ENCODE results near the genes DCT, MBNL2 and RNF113B.

DNA sequence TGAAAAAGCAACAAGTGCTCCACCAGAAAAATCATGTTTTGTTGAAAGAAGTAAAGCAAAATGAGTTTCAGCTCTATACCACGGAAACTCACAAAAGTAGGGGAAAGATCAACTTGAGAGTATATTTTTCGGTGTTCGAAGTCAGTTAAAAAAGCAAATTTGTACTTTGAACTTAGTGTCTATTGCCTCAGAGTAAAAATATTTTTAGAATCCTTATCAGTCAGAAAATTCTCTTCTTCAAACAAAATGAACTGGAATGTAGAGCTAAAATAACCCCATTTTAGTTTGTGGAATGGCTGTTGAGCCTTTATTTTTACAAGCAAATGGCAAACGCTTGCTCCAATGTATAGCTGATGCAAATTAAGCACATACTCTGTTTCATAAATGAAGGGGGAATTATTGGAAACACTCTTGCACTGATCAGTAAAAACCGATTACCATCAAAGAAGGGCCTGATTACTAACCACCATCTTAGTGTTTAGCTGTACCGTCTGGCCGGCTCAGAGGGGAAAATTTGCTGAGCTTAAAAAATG, 540.7 kb downstream of the GPC6 start:
- RRBS, 2 experiments = no CpG with 5 or more reads among the region's 7 CpGs

DNA sequence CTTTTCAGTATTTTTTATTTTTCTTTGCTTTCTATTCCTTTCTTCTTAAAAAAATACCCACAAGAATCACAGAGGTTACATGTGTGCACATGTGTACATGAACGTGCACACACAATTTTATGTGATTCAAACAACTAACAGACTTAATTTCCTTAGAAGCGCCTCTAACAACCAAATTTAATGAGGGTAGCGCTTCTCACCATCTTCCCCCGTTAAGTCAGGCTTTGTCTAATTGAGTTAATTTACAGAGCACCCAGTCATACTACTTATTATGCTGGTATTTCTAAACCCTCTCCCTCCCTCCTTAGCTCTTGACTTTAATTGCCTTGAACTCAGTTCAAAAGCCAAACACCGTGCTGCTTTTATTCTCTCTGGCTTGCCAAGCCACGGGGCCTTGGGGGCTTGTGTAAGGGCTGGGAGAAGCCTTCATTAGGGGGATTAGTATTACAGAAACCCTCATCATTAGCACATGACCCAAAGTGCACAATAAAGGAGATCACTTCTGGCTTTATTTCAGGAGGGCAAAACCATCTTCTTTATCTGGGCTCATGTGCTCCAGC, at the start of gene DCT:
Gene DCT, minus strand, starts transcription at position 338 of the 560 bp plus-strand sequence.
- RRBS, 2 experiments = no CpG with 5 or more reads among the region's 6 CpGs

DNA sequence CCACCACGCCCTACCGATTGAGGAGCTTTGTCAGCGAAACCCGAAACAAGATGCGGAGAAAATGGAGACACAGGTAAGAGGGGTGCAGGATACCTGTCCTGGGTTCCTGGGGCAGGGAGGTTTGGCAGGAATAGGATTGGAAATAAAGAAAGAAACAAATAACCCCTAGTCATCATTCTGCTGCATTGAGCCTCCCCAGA, 38.9 kb upstream of the ABCC4 start:
- RRBS, 2 experiments = no CpG with 5 or more reads among the region's 5 CpGs

GRCh38 chr13:95403367-95404700, 102.6 kb upstream of the ABCC4 start:
- RRBS, 2 experiments = no CpG with 5 or more reads among the region's 38 CpGs

- RRBS, 2 experiments = 2 to 8% methylated on average over 6 of the region's 13 CpGs
Measured at GRCh38 chr13:95478507-95479040, 73.9 kb upstream of the CLDN10 start.

DNA sequence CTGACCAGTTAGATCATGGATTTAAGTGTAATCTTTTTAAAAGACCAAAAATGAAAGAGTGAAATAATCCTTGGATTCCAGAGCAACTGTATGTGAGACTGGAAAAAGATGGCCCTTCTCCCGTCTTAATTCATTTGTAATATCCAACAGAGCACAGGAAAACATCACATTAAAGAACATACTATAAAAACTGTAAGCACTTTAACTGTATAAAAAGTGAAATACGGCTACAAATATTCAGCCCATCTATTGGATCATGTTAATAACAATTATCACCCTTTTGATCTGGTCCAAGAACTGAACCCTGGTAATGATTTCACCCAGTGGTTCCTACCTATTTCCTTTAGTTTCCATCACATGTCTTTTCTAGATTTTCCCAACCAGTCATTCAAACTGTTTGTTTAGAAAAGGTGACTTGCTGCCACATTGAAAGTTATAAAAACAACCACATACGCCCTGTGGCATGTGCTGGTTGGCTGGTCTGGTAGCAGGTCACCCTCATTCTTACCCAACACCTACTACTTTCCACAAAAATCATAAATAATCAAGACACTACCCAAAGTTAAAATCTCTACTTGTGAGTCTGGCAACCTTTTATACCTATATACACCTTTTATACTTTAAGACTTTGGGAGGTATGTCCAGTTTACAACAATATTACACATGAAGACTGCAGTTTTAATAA, 39.2 kb downstream of the DZIP1 start:
- RRBS, 2 experiments = no CpG with 5 or more reads among the region's 3 CpGs

GRCh38 chr13:95629785-95630416, 14.6 kb downstream of the DZIP1 start:
- RRBS, 2 experiments = no CpG with 5 or more reads among the region's 7 CpGs

DNA sequence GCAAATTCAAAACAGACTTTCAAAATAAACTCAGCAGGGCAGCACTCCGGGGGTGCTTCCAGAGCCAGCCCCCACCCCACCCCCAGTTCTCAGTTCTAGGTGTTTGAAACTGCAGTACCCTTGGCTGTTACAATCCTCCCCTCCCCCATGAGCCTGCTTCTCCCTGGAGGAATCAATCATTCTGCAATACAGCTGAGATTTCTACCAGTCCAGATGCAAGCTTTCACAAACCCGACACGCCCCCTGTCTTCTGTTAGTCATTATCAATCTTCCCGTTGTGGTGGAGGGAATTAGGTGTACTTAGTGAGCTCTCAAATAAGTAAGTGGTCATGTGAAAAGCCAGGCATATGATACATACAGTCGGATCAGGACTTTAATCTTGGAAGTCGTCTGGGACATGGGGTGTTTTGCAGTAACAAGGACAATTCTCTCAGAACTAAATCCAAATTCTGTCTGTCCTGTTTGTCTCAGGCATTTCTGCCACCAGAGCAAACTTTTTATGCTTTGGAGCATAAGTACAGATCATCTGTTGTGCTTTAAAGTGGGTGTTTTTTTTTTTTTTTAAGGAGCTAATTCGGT, 96.7 kb upstream of the MBNL2 start:
- RRBS, 2 experiments = no CpG with 5 or more reads among the region's 7 CpGs

GRCh38 chr13:97221812-97223103, at the start of gene MBNL2:
TSS of gene MBNL2 (plus strand) at chr13:97222333.
- RRBS, 2 experiments = no CpG with 5 or more reads among the region's 23 CpGs

GRCh38 chr13:97234131-97235362, 12.4 kb downstream of the MBNL2 start:
- RRBS, 2 experiments = no CpG with 5 or more reads among the region's 23 CpGs

GRCh38 chr13:97308693-97309148, 86.6 kb downstream of the MBNL2 start:
- RRBS, 2 experiments = no CpG with 5 or more reads among the region's 4 CpGs

- RRBS, 2 experiments = no CpG with 5 or more reads among the region's 21 CpGs
Measured at GRCh38 chr13:97339086-97340023, 94.6 kb upstream of the RAP2A start.

- RRBS, 2 experiments = no CpG with 5 or more reads among the region's 8 CpGs
Measured at GRCh38 chr13:97464614-97465529, 30.9 kb downstream of the RAP2A start.

DNA sequence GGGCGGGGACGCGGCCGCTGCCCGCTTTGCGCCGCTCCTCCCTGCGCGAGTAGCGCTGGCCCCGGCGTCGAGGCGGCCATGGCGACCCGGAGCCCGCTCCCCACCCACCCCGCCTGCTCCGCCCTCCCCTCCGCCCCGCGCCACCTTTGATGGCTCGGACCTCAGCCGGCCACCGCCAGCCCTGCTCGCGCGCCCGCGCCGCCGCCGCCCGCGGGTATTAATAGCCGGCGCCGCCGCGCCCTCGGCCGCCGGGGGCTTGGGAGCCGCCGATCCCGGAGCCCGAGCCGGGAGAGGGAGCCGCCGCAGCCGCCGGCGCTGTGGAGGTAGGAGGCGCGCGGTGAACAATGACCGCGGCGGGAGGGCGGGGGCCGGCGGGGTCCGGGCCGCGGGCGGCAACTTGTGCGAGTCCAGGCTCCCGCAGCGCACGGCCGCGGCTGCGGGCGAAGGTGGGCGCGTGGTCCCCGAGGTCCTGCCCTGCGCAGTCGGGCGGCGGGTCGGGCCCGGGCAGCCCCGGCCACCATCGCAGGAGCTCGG, 343 bp downstream of the FARP1 start:
- RRBS, 2 experiments = 1 to 2% methylated on average over 38 to 39 of the region's 86 CpGs

GRCh38 chr13:98177038-98177389, at the start of gene RNF113B:
TSS of gene RNF113B (minus strand) at chr13:98177269.
- RRBS, 2 experiments = 99 to 100% methylated on average over 7 of the region's 27 CpGs

DNA sequence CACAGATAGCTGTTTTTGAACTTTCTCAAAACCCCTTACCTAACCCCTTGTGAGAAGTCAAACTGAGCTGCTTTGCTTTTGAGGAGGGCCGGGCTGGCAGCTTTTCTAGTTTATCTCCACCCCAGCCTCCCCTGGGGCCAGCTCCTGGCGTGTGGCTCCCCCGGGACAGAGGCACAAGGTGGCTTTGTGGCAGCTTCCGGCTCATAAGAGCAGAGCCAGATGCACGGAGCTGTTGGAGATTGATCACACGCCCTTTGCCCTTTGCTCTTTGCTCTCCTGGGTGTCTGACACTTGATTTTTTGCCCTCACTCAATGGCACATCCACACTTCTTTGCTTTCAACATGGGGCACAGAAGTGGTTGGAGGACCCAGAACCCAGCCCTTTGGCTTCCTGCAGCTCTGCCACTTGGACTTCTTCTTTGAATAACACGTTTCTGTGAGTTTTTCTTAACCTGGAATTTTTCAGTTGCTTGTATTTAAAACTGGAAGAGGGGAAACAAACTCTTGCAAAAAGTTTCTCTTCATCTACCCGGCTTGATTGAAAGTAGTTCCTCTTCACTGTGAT, 25.0 kb upstream of the RNF113B start:
- RRBS, 2 experiments = 79 to 84% methylated on average over 3 of the region's 8 CpGs

- RRBS, 2 experiments = no CpG with 5 or more reads among the region's 18 CpGs
Measured at GRCh38 chr13:98307426-98308123, 130.5 kb upstream of the RNF113B start.

- RRBS, 2 experiments = no CpG with 5 or more reads among the region's 21 CpGs
Measured at GRCh38 chr13:98406479-98407217, 170.3 kb downstream of the STK24 start.

GRCh38 chr13:98524468-98525410, 52.2 kb downstream of the STK24 start:
- RRBS, 2 experiments = no CpG with 5 or more reads among the region's 23 CpGs

DNA sequence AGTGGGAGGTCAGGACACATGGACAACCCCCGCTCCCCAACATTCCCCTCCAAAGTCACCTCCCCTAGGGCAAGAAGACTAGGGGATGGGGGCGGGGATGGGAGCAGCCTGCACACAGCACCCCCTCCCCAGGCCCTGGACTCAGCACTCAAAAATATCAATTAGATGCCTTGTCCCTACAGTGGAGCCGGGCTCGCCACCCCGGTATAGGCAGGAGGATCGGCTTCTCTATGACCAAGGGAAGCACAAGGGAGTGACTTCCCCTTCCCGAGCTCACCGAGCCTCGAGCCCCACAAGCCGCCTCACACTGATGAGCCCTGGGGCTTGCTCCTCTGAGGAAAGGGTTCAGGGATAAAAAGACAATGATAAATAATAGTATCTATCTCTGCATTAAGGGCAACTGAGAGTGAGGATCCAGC, 51.5 kb downstream of the STK24 start:
- RRBS, 2 experiments = no CpG with 5 or more reads among the region's 10 CpGs

Measured in bronchial epithelial cell (primary cell).